HTR-8/SVneo (cell line): ENCODE measurements around a stretch of chr1.

GRCh38 chr1:222455411-222455891 lies 92.5 kb downstream of the HHIPL2 start:
- RRBS, result no CpG with 5 or more reads among the region's 4 CpGs

GRCh38 chr1:222618351-222618833 lies 495 bp downstream of the MIA3 start:
- RRBS, result 2% methylated on average over 13 of the region's 37 CpGs

- RRBS, result no CpG with 5 or more reads among the region's 6 CpGs
Measured at GRCh38 chr1:222654894-222655548, 37.1 kb downstream of the MIA3 start.

GRCh38 chr1:223006963-223007928 lies 135.8 kb downstream of the TLR5 start:
- RRBS, result no CpG with 5 or more reads among the region's 15 CpGs

GRCh38 chr1:223022459-223023082 lies 120.5 kb downstream of the TLR5 start:
- RRBS, result no CpG with 5 or more reads among the region's 5 CpGs

GRCh38 chr1:223029533-223030309 lies 113.3 kb downstream of the TLR5 start:
- RRBS, result no CpG with 5 or more reads among the region's 17 CpGs

- RRBS, result no CpG with 5 or more reads among the region's 9 CpGs
Measured at GRCh38 chr1:223079485-223080065, 63.5 kb downstream of the TLR5 start.

DNA sequence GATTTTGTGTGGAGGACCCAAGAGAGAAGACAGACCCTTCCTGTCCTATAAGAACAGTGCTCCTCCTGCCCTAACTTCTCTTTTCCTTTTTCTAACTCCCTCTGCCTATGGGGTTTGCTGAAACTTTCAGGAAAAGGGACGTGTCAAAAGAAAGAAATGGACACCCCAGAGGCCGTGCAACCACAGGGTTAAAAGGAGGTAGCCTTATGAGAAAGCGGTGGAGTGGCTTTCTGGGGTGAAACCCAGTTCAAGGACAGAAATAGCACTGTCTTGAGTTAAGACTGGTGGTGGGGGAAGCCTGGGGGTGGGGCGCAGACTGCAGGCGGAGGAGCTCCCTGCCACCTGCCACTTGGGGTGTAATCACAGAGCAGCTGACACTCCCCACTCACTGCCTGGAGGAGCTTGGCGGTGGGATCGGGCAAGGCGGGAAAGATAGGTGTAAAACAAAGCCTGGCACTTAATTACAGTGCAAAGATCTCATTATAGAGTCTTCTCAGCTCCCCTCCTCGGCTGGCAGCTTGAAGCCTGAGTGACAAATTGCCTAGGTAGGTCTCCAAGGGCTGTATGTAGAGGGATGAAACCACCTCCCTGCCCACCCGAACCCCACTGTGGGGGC lies 759 bp upstream of the TLR5 start:
- RRBS, result no CpG with 5 or more reads among the region's 10 CpGs

GRCh38 chr1:223340879-223341704 lies 22.9 kb downstream of the SUSD4 start:
- RRBS, result no CpG with 5 or more reads among the region's 17 CpGs

DNA sequence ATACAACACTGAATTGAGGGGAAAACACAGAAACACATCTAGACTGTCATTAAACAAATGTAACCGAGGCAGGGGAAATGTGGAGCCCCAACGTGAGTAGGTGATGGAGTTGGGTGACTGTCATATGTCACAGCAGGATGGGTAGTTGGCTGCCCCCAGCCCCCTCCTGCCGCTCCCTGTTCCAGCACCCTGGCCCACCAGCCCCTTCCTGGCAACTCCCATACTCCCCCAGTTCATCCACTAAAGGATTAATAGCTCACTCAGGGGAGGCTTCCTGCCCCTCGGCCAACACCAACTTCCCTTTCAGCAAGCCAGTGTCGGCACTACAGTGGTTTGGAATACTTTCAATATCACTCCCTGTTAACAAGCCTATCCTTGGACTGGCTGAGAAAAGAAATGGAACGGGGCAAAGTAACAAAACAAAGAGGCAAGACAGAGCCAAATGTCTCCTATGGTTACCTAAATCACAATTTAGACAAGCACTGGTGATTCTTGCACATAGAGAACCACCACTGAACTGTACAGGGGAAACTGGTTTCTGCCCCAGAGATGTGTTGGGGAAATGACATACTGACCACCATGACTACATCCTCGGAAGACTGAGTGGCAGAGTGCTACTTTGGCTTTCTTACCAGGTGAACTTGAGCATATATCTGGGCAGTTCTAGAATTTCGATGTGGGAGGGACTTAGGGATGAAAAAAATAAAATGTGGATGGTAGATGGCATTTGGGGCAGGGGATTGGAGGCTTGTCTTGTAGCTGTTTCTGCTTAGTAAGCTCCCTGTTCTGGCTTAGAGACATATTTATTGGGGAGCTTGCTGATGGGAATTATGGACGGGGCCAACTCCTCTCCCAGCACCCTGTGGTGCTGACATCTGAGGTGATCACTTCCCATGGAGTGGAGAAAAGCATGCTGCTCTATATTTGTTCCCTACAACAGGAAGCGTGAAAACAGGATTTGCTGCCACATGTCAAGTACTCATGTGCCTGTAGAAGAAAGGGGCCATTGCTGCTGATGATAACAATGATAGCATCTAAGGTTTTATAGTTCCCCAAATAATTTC lies 7.2 kb upstream of the CAPN2 start:
- RRBS, result no CpG with 5 or more reads among the region's 10 CpGs

DNA sequence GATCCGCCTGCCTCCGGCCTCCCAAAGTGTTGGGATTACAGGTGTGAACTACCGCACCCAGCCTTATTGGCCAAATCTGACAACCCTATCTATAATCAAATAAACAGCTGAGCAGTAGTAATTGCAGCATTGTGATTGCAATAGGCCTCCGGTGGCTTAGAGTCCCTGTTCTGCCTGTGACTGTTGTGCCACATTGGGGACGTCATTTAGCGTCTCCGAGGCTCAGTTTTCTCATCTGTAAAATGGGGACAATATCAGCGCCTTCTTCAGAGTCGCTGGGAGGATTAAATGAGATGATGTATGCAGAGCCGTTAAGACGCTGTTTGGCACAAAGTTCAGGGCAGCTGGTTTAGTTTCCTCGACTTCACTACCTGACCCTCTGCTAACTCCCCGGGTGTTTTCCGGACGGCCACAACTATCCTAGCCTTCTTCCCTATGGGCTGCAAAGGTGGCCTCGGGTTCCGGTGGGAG lies 470 bp upstream of the CAPN2 start:
- RRBS, result 11% methylated on average over 4 of the region's 17 CpGs

GRCh38 chr1:223748670-223749535 lies 36.6 kb downstream of the CAPN2 start:
- RRBS, result 54% methylated on average over 14 of the region's 70 CpGs

DNA sequence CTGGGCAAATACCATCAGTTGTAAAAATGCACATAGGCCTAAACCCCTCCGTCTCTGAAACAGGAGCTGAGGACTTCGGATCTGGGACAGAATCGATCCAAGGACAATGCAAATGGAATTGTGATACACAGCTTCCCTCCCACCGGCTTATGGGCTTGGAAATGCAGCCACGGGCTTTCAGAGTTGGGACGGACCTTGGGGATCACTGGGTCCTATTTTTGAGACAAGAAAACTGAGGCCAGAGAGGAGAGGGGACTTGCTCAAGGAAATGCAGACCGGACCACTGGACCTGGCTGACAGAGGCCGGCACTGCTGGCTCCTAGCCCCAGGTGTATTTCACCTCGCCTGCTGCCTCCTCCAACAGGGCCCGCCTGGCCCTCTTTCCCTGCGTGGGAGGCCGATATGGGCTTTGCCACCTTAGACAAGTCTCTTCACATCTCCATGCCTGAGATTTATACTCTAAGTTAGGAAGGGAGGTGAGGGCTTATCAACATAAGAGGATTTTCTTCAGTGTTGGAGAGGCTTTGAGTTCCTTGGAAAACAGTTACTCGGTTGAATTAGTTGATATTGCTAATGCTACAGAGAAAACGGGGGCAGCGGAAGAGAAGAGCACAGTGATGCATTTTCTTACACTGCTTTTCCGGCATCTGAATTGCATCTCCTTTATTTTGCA lies 44.5 kb downstream of the CAPN2 start:
- RRBS, result 100% methylated on average over 1 of the region's 16 CpGs

DNA sequence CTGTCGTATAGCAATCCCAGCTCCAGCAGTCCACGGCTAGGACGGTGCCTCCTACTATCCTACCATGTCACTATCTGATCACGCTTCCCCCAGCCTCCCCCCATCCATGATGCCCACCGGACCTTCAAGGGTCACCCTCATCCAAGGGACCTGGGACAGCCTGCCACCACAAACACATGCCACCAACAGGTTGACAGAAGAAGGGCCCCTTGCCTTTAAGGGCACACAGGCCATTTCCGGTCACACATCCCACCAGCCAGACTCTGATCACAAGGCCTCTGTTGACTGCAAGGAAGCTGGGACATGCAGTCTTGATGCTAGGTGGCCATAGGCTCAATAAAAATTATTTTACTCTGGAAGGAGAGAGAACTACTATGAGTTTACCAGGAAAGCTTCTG lies 58.7 kb downstream of the CAPN2 start:
- RRBS, result 86% methylated on average over 2 of the region's 6 CpGs

GRCh38 chr1:223788845-223789295 lies 56.9 kb downstream of the TP53BP2 start:
- RRBS, result no CpG with 5 or more reads among the region's 4 CpGs

- RRBS, result no CpG with 5 or more reads among the region's 5 CpGs
Measured at GRCh38 chr1:224196777-224197788, 14.0 kb downstream of the DEGS1 start.

DNA sequence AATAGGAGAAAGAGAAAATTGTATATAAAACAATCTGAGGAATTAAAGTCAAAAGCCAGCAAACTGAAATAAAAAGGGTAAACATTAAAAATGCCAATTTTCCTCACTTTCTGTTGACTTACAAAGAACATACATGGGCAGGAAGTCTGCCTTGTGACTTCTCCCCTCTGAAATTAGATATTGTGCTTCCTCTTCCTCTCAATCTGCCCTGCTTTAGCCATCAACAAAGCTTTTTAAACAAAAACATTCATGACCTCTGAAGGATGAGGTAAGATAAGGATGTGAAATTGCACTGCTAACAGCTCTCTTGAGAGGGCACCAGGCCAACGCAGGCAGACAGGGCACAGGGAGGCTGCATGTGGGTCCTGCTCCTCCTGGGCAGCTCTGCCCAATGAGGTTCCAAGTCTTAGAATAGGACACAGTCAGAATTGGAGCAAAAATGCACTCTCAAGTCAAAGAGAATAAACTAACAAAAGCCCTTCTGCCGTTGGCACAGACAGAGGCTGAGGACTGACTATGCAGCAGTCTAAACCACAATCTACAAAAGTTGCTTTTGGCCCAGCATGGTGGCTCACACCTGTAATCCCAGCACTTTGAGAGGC lies 62.2 kb downstream of the DEGS1 start:
- RRBS, result no CpG with 5 or more reads among the region's 2 CpGs

DNA sequence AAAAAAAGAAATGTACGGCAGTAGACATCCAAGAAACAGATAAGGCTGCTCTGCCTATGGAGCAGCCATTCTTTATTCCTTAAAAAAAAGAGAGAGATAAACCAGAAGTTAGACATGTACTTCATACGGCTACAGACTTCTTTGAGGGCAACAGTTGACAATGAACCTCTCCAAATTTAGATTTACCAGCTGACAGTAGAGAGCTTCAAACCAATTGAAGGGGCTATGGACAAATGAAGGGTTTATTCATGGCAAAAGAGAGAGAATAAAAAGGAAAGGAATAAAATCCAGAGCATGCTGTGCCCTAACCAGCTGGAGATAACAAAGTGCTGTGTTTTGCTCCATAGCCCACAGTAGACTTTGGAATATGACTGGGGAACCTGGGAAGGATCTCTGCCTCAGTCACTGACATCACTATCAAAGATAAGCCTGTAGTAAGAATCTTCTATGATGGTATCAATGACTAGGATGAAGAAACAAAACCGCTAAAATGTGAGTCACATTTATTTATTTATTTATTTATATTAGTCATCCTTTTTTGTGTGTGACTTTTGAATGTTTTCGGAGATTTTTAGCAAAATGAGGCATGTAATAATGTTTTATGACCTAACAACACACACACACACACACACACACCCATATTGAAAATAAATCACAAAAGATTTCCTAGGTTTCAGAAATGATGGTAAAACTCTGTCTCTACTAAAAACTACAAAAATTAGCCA lies 56.4 kb downstream of the NVL start:
- RRBS, result no CpG with 5 or more reads among the region's 4 CpGs

- RRBS, result no CpG with 5 or more reads among the region's 27 CpGs
Measured at GRCh38 chr1:224340938-224341509, 11.1 kb upstream of the NVL start.

DNA sequence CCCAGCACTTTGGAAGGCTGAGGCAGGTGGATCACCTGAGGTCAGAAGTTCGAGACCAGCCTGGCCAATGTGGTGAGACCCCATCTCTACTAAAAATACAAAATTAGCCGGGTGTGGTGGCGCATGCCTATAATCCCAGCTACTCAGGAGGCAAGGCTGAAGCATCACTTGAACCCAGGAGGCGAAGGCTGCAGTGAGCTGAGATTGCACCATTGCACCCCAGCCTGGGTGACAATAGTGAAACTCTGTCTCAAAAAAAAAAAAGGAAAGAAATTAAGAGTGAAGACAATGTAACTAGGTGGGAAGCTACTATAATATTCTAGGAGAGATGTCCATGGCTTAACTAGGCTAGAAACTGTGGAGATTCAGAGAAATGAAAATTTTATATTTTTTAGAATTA lies 12.1 kb downstream of the WDR26 start:
- RRBS, result no CpG with 5 or more reads among the region's 4 CpGs